ENCODE data around the gene SLC35D2.

DNA sequence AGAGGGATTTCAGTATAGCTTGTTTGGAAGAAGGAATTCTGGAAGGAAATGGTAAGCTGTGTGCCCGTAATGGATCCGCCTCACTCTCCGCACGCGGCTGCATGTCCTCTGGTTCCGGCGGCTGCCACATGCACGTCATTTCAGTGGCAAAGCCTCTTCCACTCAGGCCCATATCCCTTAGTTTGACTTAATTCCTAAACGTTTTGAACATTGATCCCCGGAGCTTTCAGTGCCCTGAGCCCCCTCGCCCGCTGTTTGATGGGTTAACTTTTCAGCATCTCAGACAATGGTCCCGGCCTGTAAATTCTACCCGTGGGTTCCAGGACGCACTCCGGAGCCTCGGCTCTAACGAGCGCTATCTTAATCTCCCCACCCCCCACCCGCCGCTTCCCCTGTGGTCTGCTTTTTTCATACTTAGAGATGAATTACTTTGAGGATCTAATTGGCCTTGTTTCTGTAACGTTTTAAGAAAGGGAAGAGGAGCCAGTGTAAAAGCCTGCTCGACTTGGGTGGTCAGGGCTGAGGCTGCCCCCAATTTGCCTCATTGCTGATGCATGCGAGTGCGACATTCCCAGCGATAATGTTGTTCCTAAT is 3.0 kb upstream of the PTCH1 start:
- PRO-cap, 5 experiments = no peak in any of the 5 experiments
- RAMPAGE, long total RNA, 2 experiments = no peak in any of the 2 experiments
- RRBS = 47% methylated on average over 11 of the region's 26 CpGs

GRCh38 chr9:95517092-95517534 is 8.0 kb upstream of the PTCH1 start:
- PRO-cap, 5 experiments = no peak in any of the 5 experiments
- RAMPAGE, long total RNA, 2 experiments = no peak in any of the 2 experiments
- RRBS = 2% methylated on average over 9 of the region's 30 CpGs

- PRO-cap, 5 experiments = no peak in any of the 5 experiments
- RAMPAGE, long total RNA, 2 experiments = no peak in any of the 2 experiments
- RRBS = no CpG with 5 or more reads among the region's 5 CpGs
Measured at GRCh38 chr9:95948375-95949158, 73.1 kb downstream of the ERCC6L2 start.

DNA sequence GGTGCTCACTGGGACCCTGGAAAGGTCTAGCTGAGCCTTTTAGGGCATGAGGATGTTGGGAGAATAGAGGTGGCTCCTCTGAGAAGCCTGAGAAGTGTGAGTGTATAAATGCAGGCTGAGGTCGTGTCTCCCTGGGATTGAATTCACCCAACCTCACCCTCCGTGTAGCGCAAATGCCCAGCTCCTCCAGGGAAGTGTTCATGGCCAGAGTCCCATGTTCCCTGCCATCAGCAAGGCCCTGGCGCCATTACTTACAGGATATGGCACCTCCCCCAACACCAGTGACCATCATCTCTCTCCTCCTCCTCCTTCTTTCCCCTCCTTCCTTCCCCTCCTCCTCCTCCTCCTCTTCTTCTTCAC is 206.8 kb downstream of the HSD17B3 start:
- PRO-cap, 5 experiments = peak in 1 of 5 experiments; most common minus-strand start position 164 of the sequence (in 1)
- RAMPAGE, long total RNA, 2 experiments = no peak in any of the 2 experiments
- RRBS = no CpG with 5 or more reads among the region's 4 CpGs

DNA sequence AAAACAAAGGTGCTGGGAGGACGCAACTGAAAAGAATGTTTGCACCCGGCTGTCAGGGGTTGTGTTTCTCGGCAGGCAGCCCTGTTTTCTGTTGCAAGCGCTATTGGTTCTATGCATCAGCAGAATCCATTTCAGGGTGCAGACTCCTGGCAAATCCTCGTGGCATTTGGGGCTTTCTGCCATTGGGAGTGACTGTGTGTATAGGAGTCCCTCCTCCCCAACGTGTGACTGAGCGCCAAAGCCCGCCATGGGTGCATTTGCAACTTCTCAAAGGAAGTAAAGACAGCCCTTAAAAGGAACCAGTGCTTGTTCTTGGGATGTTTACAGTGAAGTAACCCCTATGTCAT is 175.7 kb downstream of the HSD17B3 start:
- PRO-cap, 5 experiments = no peak in any of the 5 experiments
- RAMPAGE, long total RNA, 2 experiments = no peak in any of the 2 experiments
- RRBS = no CpG with 5 or more reads among the region's 8 CpGs

GRCh38 chr9:96339555-96340149 is 37.7 kb upstream of the HSD17B3 start:
- PRO-cap, 5 experiments = peak in 1 of 5 experiments; most common plus-strand start chr9:96339943 (in 1); most common minus-strand start chr9:96339637 (in 1)
- RAMPAGE, long total RNA, 2 experiments = no peak in any of the 2 experiments
- RRBS = no CpG with 5 or more reads among the region's 4 CpGs

DNA sequence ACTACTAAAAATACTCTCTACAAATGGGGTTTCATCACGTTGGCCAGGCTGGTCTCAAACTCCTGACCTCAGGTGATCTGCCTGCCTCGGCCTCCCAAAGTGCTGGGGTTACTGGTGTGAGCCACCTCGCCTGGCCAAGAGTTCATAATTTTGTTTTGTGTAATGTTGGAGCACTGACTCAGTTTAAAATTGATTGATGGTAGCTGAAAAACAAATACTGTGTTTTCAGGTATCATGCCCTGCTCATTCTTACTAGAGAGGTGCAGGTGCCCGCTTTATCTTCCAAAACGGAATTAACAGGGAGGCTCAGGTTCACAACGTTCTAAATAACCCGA is 40.3 kb upstream of the HSD17B3 start:
- PRO-cap, 5 experiments = peak in 1 of 5 experiments; most common plus-strand start position 246 of the sequence (in 1)
- RAMPAGE, long total RNA, 2 experiments = no peak in any of the 2 experiments
- RRBS = no CpG with 5 or more reads among the region's 7 CpGs

- PRO-cap, 5 experiments = peak in 5 of 5 experiments; most common plus-strand start chr9:96383777 (in 5); most common minus-strand start chr9:96383711 (in 3)
- RAMPAGE, long total RNA, 2 experiments = start-site peak on the plus strand in 1 of 2 experiments, at chr9:96383749-96383777 at its widest, 30 reads per replicate
- RRBS = 2% methylated on average over 45 of the region's 82 CpGs
Measured at GRCh38 chr9:96382822-96384102, at the start of gene SLC35D2. SLC35D2 (minus strand) TSS chr9:96383711.

- PRO-cap, 5 experiments = peak in 1 of 5 experiments; most common plus-strand start chr9:96413805 (in 1)
- RAMPAGE, long total RNA, 2 experiments = no peak in any of the 2 experiments
- RRBS = no CpG with 5 or more reads among the region's 8 CpGs
Measured at GRCh38 chr9:96413326-96414412, 4.5 kb downstream of the ZNF367 start.

DNA sequence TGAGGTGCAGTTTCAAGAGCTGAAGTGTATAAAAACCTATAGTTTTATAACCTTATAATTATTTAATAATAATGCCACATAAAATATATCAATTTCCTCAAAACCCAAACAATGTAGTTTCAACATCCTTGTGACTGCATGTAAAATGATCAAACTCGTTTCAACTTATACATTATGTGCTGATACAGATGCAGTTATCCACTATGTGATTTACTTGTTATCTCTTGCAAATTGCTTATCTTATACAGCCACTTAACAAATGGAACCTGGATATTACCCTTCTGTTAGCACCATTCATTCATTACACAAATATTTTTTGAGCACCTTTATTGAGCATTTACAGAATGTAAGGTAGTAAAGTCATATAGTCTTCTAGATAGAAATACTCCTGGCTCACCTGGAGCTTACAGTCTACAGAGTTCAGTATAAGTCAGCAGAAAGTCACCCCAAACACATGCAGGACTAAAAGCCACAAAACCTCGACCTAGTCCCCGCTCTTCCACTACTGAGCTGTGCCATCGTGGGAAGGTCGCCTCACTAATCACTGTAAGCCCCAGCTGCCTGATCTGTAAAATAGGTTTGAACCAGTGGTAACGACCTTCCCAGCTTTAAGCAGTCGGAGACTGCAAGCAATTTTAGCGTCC is 1.6 kb downstream of the ZNF367 start:
- PRO-cap, 5 experiments = no peak in any of the 5 experiments
- RAMPAGE, long total RNA, 2 experiments = no peak in any of the 2 experiments
- RRBS = no CpG with 5 or more reads among the region's 8 CpGs

- PRO-cap, 5 experiments = peak in 5 of 5 experiments; most common plus-strand start chr9:96618456 (in 3); most common minus-strand start chr9:96618291 (in 2)
- RAMPAGE, long total RNA, 2 experiments = no peak in any of the 2 experiments
- RRBS = 3% methylated on average over 23 of the region's 60 CpGs
Measured at GRCh38 chr9:96618240-96619029, 1.2 kb downstream of the CDC14B start.

DNA sequence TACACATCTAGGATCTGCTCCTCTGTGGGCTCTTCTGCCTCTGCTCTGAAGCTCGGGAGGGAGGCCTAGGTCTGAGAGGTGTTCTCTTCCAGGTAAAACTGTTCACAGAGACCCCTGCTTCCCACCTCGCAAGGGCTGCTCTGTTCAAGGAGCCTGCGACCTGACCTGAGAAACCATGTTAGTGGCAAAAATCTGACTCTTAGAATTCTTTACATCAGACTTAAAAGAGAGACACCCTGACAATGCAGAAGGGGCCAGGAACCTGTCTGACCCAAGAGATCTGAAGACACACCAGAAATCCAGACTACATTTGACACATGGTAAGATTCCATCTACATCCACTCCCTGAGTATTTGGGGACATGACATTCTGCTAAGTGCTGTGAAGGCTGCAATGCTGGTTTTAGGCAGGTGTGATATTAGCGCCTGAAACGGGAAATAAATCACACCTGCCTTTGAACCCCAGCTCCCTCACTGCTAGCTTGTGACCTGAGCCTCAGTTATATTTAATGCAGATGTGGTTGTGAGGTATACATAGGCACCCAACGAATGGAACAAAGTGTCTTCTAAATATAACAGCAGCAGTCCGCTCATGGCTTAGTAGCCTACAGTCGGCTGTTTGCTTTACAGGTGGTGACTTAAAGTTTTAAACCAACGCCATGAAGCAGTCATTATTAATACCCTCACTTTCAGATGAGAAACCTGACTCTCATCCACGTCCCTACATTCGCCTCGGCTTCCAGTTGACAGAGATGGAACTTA is 808 bp downstream of the ZNF782 start:
- PRO-cap, 5 experiments = no peak in any of the 5 experiments
- RAMPAGE, long total RNA, 2 experiments = no peak in any of the 2 experiments
- RRBS = no CpG with 5 or more reads among the region's 12 CpGs

- PRO-cap, 5 experiments = no peak in any of the 5 experiments
- RAMPAGE, long total RNA, 2 experiments = no peak in any of the 2 experiments
- RRBS = no CpG with 5 or more reads among the region's 19 CpGs
Measured at GRCh38 chr9:97012482-97013003, 26.4 kb downstream of the CTSV start.

DNA sequence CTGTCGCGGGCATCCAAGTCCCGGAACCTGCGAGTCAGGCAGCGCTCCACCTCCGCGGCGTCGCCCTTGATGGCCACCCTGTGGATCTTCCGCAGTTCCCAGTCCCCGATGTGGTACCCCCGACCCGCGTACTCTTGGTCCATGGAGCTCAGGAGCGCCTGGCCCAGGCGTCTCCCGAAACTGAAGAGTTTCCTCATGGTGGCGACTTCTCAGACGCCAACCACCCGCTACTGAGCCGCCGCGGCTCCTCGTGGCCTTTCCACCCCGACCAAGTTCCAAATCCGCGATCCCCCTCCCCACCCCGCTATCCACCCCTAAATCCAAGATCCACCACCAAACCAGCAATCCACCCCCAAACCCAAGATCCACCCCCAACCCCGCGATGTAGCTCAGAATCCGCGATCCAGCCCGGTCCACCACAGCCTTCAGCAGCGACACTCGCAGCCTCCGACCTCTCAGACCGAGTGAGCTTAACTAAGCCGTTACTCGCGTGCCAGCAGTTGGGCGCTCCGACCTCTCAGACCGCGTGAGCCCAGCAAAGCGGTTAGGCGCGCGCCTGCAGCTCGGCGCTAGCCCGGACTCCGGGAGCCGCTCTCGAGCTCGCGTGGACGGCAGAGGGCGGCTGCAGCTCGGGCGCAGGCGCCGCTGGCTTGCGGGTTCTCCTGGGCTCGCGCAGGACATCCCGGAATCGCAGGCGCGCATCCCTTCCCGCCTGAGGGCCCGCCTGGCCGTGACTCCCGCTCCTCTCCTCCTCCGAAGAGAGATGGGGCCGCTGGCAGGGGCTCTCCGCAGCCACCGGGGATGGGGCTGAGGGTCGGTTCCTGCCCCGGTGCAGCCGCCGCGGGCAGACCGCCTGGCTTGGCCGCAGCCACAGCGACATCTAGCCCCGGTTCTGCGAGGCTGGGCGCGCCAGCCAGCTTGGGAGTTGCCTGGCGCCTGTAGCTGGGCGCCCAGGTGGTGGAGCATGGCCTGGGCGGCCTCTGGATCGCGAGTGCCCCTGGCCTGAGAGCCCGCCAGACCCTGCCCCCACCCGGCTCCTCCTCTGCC is 86.1 kb upstream of the CCDC180 start:
- PRO-cap, 5 experiments = no peak in any of the 5 experiments
- RAMPAGE, long total RNA, 2 experiments = no peak in any of the 2 experiments
- RRBS = 2% methylated on average over 11 of the region's 96 CpGs

- PRO-cap, 5 experiments = no peak in any of the 5 experiments
- RAMPAGE, long total RNA, 2 experiments = no peak in any of the 2 experiments
- RRBS = no CpG with 5 or more reads among the region's 12 CpGs
Measured at GRCh38 chr9:97385951-97386861, 25.7 kb upstream of the TDRD7 start.

- PRO-cap, 5 experiments = no peak in any of the 5 experiments
- RAMPAGE, long total RNA, 2 experiments = no peak in any of the 2 experiments
- RRBS = no CpG with 5 or more reads among the region's 10 CpGs
Measured at GRCh38 chr9:97604412-97605402, 28.5 kb downstream of the TSTD2 start.

DNA sequence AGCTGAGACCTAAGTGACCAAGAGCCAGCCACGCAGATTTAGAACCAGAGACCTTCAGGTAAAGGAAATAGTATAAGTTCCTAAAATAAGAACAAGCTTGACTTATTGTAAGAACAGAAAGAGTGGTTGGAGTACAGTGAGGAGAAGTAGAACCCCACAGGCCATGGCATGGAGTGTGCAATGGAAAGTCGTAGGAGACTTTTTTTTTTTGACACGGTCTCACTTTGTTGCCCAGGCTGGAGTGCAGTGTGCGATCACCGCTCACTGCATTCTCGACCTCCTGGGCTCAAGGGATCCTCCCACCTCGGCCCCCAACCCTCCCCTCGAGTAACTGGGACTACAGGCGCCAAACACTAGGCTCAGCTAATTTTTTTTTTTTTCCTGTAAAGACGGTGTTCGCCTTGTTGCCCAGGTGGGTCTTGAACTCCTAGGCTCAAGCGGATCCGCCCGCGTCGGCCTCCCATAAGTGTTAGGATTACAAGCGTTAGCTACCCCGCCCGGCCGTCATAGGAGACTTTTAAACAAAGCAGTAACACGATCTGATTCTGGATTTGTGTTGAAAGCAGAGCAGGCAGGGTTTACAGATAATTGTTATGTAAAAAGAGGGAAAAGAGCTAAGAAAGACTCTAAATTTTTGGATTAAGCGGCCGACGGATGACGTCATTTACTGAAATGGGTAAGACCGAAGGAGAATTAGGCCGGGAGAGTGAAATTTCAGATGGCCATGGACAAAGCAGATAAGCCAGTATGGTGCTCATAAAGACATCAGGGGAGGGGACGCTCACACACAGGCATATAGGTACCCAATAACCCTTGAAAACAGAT is 773 bp downstream of the TSTD2 start:
- PRO-cap, 5 experiments = peak in 2 of 5 experiments; most common plus-strand start position 705 of the sequence (in 1); most common minus-strand start position 553 of the sequence (in 1)
- RAMPAGE, long total RNA, 2 experiments = no peak in any of the 2 experiments
- RRBS = no CpG with 5 or more reads among the region's 28 CpGs

DNA sequence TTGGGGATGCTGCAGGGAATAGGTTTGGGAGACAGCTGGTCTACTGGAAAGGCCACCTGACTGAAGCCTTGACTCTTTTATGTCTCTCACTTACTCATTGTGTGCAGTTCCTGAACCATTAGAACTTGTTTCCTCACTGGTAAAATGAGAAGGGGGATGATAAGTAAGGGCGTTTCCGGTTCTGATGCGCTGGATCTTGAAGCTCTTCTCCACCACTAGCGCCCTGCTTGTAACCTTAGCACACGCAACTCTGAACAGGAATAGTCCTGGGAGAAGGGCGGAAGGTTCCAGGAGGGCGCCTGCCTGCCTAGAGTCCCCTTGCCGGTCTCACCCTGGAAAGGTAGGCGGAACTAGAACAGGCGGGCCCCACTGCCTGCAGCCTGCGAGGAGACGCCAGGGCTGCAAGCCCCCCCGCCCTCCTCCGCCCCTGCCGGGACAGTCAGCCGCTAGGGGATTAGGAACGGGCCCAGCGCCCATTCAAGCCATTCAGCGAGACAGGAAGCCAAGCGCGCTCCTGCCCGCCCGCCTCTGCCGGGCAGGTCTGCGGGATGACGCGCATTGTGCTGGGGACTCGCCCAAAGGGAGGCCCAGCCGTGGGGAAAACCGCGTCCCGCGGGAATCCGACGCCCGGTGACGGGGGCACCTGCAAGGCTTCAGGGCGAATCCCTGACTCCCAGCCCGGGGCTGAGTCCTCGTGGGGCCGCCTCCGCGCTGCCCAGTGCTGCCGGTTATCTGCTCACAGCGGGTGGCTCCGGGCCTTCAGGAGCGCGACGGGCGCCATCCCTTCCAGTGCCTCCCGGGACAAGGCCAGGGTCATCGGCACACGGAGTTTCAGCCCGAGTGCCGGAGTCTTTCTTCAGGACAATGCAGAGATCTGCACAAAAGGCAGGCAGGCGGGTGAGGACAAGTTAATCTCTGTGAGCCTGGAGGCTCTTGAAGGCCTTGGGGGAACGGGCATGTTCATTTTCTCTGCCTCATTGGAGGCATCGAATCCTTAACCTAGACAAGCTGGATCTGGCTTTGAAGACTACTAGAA is 44.1 kb upstream of the XPA start:
- PRO-cap, 5 experiments = peak in 4 of 5 experiments; most common plus-strand start position 485 of the sequence (in 4)
- RAMPAGE, long total RNA, 2 experiments = no peak in any of the 2 experiments
- RRBS = 13% methylated on average over 40 of the region's 58 CpGs

GRCh38 chr9:97759717-97760324 is 62.7 kb upstream of the XPA start:
- PRO-cap, 5 experiments = peak in 1 of 5 experiments; most common plus-strand start chr9:97760185 (in 1); most common minus-strand start chr9:97760071 (in 1)
- RAMPAGE, long total RNA, 2 experiments = no peak in any of the 2 experiments
- RRBS = no CpG with 5 or more reads among the region's 4 CpGs

DNA sequence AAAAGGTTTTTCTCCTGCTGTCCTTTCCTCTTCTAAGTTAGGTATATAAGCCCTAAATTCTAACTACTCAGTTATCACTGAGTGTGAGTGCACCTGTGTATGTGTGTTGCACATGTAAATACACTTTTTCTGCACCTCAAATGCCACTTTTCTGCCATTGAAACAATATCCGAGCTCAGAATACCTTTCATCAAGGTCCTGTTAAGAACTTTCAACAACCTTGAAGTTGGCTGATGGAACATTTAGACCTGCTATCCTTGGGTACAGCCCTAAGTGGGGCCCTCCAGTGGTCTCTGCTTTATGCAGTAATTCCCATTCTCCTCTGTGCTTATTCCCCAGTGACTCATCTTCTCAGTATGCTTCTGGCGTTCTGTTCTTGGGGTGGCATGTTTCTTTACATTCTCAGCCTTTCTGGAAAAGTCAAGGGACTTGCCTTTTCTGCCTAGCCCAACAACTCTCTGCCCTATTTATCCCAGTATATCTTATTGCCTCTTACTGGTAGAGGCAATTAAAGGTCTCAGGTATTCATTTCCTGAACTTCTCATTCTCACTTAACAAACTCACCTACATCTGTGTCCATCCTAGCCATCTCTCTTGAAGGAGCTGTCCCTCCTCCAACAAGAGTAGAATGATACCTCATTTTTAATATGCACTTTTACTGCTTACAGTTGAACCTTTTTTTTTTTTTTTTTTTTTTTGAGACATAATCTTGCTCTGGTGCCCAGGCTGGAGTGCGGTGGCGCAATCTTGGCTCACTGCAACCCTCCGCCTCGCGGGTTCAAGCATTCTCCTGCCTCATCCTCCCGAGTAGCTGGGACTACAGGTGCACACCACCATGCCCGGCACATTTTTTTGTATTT is 7.2 kb downstream of the ANP32B start:
- PRO-cap, 5 experiments = no peak in any of the 5 experiments
- RAMPAGE, long total RNA, 2 experiments = no peak in any of the 2 experiments
- RRBS = no CpG with 5 or more reads among the region's 9 CpGs